ENCODE data around the gene CLTC.

DNA sequence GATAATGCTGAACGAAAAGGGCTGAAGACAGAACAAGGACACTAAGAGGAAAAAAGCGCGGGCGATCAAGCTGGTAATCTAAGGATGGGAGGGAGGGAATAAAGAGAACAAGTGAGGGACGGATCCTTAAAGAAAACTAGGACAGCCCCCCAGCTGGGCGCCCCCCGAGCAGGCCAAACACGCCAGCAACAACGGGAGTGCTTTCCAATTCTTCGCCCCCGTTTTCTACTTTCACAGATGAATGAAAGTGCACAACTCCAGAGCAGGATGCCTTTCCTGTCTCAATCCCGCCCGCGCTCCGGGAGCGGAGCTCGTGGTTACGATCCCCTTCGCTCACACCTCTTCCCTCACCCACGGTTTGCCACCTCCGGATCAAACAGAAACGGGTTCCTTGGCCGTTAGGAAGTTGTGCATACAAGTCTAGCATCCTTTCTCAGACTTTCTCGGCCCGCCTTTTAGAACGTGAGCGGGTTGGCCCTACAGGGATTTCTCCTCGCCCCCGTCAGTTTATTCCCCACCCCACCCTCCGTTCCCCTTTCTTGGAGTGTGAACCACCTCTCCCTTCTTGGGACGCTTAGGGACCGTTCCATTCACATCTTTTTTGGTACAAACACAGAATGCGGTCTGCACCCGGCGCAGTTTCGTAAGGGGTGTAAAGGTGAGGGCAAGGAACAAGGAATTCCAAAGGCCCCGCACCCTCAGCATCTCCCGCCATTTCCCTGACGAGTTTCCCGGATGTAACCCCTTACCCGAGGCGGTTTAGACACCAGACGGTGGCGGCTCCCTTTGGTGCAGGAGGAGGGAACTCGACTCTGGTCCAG, 569 bp downstream of the SKA2 start:
- PRO-cap = unidirectional peak, minus-strand start at position 408 of the sequence; unidirectional peak, minus-strand start at position 457 of the sequence; bidirectional peak, plus-strand start at position 789 of the sequence, minus-strand start at position 721 of the sequence

DNA sequence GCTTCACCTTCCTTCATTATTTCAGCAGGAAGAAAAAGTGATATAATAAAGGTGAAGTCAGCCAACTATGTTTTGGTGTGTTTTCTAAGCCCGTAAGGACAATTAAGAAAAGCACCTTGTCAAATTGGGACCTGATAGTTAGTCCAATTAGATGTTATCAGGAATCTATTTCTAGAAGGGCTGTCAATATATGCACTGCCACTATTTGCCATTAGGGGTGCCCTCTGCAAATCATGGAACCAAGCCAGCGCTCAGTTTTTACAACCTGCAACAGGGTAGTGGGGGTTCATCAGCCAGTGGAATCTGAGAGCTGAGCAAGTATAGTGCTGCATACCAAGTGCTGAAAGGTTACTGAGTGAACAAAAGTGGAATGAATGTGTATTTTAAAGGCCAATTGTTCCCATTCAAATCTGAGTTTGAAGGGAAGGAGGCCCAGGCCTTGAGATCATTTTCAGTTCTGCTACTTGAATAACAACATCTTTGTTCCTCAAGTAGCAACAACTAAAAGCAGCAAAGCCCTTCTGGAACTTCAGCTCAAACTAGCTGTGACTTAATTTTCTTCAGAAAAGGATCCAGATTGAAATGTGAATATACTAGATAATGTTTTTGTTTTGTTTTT, 10.4 kb downstream of the PRR11 start:
- PRO-cap = no peak

GRCh38 chr17:59287612-59287831, 43.9 kb upstream of the YPEL2 start:
- PRO-cap = no peak

- PRO-cap = unidirectional peak, minus-strand start at chr17:59372175; bidirectional peak, plus-strand start at chr17:59372579, minus-strand start at chr17:59372396
These were observed 40.9 kb downstream of the YPEL2 start for GRCh38 chr17:59372104-59373018.

DNA sequence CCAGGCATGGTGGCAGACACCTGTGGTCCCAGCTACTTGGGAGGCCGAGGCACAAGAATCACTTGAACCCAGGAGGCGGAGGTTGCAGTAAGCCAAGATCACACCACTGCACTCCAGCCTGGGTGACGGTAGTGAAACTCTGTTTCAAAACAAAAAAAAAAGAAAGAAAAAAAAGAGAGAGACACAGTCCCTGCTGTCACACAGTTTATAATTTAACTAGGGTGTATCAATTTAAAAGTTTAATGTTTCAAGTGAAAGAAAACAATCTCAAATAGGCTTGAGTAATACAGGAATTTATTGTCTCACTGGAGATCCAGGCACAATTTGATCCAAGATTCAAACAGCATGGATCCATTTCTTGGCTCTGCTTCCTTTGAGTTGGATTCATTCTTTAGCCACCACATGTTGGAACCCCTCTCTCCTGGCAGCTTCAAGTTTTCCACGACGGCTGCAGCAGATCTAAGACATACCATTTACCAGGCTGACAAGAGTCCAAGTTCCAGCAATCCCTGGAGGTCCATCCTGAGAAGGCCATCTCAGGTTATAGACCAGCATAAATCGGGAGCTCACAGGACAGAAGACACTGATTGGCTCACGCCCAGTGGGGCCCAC, 97.5 kb downstream of the YPEL2 start:
- PRO-cap = no peak

DNA sequence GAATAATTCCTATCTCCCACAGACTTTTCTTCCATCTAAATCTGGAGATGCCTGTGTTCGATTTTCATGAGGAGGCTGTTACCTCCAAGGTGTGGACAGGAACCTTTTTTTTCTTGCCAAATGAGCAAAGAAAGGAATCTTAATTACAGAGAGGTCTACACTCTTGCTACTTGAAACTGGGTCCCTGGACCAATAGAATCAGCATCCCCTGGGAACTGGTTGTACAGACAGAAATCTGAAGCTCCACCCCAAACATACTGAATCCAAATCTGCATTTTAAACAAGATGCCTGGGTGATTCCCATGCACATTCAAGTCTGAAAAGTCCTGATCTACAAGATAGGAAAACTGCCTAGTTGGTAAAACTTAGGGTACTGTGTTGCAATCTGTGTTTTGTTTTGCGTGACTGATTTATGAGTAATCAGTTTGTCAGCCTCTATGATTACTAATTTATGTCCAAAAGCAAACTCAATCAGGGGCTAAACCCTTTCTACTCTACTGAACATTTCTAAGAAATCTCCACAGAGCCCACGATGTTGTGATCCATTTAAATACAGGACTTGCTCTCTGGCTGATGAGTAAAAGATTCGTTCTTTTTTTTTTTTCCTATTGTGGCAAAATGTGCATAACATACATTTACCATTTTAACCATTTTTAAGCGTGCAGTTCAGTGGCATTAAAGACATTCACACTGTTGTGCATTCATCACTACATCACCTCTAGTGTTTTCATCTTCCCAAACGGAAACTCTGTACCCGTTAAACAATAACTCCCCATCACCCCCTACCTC, 103.8 kb downstream of the YPEL2 start:
- PRO-cap = no peak

DNA sequence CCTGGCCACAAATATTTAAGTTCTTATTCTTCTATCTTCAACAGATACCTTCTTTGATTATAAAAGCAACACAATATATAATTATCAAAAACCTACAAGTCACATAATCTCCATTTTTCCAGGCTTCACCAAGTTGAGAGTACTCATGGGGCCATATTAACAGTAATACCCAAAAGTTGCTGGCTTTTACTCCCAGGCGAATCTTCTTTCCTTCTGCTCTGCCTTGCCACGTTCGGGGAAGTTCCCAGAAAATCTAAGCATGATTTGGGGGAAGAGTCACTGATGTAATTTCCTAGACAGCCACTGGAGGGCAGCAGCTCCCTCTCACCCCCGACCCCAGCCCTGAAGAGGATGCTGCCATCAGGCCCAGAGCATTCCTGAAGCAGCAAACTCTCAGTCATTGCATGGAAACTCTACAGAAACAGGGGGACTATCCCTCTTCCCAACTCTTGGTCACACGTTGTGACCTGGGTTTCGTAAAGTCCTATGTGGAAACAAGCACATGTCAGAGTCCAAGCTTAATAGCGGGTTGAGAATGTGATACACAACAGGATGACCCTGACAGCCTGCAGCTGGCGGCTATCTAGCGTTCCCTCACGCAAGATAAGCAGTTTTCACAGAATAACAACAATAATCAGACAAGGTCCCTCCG, 43.9 kb upstream of the DHX40 start:
- PRO-cap = no peak

GRCh38 chr17:59566015-59566929, 862 bp downstream of the DHX40 start:
- PRO-cap = no peak

DNA sequence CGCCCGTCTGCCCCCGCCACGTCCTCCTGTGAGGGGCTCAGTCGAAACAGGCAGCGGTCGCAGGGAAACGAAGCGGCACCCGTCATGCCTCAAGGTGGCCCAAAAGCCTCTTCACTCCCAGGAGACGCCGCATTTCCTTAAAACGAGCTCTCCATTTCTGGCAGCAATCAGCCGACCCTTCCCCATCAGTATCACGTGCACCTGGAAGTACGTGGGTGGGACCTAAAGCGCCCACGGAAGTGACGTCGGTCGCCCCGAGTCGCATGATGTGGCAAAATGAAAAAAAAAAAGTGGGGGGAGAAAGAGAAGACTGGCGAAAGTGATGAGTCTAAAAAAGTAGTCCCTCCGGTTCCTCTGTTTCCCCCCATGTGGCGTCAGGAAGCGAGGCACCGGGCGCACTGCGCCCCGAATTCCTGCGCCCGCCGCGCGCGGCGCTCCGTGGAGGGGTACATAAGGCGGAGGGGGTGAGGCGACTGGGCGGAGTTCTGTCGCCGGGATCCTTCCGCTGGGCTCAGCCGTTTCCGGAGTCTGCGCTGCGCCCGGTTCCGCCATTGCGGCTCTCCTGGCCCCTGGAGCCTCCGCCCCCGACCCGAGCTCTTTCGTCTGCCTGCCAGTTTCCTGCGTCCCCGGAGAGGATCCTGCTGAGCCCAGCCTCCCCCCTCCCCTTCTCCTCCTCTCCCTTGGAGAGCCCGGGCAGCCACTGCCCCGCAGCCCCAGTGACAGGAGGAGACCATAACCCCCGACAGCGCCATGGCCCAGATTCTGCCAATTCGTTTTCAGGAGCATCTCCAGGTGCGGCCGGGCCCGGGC, at the start of gene CLTC:
Gene CLTC (plus strand): TSS at position 514 of the 810 bp plus-strand sequence.
- PRO-cap = bidirectional peak, plus-strand start at position 524 of the sequence, minus-strand start at position 193 of the sequence

GRCh38 chr17:59761643-59762175, 54.3 kb downstream of the VMP1 start:
- PRO-cap = no peak

DNA sequence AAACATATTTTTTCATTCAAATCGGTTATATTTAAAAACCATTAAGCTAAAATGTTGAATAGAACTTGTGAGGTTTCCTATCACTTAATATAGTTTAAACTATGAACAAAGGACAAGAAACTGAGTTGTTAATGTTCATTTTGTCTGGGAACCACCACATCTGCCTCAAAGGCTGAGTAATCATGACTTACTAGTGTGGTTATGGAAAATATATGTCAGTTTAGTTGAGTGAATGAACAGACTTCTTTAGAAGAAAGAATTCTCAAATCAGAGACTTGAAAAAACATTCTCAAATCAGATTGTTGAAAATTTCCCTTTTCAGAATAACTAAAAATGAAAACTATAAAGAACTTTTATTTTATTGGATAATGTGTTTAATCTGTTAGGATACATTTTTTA, 55.0 kb downstream of the VMP1 start:
- PRO-cap = no peak

DNA sequence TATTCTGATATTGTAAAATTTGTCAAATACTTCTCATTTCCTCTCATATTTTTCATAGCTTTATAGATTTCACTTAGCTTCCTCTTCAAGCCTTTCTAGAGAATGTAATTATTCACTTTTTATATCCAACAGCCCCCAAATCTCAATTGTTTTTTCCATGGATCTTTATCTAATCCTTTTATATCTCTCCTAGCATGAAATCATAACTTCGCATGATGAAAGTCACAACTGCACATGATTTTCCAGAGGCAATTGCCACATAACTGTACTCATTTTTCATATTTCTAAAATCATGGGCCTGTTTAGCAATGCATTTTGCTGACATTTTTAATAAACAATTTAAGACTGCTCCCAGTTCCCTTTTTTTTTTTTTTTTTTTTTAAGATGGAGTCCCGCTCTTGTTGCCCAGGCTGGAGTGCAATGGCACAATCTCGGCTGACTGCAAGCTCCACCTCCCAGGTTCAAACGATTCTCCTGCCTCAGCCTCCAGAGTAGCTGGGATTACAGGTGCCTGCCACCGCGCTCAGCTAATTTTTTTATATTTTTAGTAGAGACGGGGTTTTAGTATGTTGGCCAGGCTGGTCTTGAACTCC, 83.5 kb downstream of the VMP1 start:
- PRO-cap = no peak

GRCh38 chr17:59857055-59857639, 35.6 kb downstream of the TUBD1 start:
- PRO-cap = no peak

DNA sequence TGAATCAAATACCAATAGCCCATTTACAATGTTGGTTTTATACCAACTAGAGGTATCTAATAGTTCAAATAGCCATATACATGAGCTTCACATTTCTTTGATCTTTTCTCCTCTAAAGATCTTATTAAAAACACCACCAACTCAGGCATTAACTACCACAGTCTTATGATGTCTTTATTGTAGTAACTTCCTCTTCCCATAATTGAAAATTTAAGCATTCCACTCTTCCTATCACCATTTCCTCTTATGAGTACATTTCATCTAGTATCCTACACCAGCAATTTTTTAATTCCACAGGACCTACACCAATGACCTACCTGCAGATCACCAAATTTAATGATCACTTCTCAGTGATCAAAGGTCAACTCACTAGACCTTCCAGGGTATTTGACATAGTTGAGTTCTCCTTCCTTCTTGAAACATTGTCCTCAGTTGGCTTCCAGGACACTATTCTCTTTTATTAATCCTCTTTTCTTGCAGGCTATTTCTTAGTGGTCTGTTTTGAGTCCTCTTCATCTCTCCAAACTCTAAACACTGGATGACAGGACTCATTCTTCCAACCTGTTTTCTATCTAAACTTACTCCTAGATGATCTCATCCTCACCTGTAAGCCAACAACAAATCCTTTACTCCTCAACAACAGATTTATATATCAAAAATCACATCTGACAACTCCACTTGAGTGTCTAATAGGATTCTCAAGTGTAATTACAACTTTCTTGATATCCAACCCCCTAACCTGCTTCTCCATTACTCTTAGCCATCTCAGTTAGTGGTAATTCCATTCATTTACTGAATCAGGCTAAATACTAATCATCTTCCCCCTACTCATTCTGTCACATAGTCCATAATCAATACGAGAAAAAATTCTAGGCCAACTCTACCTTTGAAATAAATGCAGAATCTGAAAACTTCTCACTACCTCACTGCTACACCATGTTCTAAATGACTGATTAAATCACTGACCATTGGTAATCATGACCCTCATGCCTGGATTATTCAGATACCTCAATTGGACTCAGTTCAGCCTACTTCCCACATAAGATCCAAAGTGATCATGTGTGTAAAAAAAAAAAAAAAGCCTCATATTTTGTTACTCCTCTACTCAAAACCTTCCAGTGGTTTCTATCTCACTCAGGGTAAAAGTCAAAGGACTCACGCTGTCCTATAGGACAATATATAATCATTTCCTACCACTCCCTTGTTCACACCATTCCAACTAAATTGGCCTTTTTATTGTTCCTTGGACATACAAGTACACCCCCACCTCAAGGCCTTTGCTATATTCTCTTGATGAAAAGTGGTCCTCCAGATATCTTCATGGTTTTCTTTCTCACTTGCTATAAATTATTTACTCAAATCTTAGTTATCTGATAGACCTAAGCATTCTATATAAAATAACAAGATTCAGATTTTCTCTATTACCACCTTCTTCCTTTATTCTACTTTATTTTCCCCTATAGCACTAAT, 99.7 kb downstream of the USP32 start:
- PRO-cap = no peak

DNA sequence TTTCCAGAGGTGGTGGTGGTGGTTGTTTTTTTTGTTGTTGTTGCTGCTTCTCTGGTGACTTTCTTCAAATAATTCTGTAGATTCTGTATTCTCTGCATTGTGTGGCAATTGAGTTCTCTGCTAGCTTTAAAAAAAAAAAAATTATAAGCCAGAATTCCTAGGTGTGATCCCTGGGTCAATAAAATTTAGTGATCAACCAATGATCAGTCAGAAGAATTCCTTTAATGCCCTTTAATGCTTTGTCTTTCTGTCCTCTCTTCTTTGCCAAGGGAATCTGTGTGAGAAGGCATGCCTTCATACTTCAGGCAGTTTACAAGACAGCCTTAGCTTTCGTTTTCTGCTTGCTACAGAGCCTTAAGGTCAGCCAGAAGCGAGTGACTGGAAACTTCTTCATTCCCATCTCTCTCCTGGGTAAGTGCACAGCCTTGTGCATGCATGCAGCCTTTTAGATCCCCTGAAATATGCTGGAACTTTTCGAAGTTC, 23.0 kb upstream of the PPM1D start:
- PRO-cap = no peak

- PRO-cap = no peak
These were observed 842 bp upstream of the PPM1D start for GRCh38 chr17:60599254-60599448.

DNA sequence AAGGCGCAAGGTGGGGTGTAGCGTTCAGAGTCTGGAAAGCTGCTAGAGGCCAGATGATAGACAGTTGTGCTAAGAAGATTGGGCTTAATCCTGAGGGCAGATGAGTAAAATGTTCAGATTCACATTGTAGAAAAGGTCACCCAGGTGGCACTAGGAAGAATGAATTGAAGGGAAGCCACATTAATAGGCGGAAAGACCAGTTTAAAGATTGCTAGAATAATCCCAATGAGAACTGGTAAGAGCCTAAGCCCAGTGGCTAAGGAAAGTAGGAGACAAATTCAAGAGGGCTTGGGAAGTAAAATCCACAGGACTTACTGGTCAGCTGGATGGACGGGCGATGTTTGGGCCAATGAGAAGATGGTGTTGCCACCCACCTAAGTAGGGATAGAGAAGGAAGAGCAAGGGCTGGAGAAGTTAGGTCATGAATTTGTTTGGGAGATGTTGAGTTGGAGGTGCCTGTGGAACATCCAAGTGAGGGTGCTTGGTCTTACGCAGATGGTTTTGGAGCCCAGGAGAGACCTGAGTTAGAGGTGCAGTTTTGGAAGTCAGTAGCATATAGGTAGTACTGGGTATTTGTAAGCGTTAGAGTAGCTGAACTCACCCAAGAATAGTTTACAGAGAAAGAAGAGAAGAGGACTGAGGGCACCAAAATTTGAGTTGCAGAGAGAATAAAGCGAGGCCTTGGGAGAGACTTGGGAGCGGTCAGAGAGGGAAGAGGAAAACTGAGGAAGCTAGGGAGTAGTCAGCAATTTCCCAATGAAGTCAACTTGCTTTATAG, 51.6 kb upstream of the TBX2 start:
- PRO-cap = no peak

DNA sequence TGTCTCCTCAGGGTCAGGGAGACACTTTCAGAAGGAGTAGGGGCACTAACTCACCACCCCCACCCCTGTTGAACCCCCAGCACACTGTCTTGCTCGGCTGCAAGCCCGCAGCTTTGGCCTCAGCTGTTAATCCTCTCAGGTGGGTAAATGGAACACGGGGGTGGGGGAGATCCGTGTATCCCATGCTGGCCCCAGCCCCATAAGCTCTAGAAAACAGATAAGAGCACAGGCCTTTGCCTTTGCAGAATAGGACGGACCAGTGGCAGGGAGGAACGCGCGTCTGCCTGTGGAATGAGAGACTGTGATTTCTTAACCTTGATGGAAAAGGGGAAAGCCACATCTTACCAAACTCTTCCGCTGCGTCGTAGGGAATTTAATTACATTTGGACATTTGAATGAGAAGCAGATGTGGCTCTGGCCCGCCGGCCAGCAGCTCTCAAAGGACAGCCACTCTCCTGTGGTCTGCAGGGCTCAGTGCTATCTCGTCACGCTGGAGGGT, 16.2 kb upstream of the TBX2 start:
- PRO-cap = unidirectional peak, minus-strand start at position 282 of the sequence

DNA sequence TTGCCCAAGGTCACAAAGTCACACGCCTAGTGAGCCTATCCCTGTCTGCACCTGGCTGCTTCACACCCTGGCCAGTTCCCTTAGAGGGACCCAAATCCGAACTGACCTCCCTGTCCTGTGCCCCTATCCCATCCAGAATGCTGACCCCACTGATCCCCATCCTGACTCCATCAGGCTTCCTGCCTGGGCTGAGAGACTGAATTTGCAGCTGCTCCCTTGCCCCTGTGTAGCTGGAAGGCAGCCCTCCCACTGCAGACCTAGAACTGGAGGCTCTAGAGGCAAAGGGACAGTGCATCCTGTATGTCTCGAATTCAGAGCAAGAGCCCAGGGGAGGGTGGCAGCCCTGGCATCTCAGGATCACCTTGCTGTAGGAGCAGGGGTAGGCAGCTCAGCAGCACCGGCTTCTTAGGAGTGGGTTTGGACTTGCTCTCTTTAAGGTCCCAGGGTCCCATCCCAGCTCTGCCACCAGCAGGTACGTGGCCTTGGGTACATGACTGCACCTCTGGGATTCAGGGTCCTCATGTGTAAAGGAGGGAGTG, 4.6 kb upstream of the TBX2 start:
- PRO-cap = no peak

- PRO-cap = bidirectional peak, plus-strand start at chr17:61397523, minus-strand start at chr17:61397212
These were observed 2.2 kb upstream of the TBX2 start for GRCh38 chr17:61397411-61397863.

Measured in trachea (tissue), 1 donor.